Type B pancreatic cell (in vitro differentiated cells): ENCODE data around the gene ZBED5.

- PRO-cap = unidirectional peak, minus-strand start at chr11:9892832
These were observed 228.7 kb downstream of the SWAP70 start for GRCh38 chr11:9892543-9892971.

DNA sequence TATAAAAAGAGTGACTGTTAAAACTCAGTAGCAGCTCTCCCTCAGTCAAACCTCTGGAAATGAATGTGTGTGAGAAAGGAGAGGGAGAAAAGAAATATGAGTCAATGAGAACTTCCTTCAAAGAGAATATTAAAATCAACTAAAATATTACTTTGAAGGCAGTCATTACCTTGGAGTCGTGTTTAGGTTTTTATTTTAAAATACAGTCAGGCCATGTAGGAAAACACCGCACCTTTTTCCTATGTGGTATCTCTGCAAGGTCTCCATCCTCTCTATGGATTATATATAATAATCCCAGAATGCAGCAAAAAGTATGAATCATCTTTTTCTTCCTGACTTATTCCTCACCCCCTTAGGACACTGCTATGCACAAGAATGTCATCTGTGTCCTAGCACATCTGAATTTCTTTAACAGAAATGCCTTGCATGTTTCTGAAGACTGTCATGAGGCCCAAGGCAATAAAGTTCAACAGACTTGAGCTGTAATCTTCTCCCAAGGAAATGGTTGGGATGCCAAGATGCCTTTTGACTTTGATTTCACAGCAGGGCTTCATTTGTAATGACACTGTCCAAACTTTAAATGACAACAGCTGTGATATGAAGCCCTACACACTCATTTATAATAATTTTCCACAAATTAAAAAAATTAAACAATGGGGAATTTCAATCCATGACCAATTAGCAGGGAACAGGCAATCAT lies 242.0 kb downstream of the SWAP70 start:
- PRO-cap = no peak

DNA sequence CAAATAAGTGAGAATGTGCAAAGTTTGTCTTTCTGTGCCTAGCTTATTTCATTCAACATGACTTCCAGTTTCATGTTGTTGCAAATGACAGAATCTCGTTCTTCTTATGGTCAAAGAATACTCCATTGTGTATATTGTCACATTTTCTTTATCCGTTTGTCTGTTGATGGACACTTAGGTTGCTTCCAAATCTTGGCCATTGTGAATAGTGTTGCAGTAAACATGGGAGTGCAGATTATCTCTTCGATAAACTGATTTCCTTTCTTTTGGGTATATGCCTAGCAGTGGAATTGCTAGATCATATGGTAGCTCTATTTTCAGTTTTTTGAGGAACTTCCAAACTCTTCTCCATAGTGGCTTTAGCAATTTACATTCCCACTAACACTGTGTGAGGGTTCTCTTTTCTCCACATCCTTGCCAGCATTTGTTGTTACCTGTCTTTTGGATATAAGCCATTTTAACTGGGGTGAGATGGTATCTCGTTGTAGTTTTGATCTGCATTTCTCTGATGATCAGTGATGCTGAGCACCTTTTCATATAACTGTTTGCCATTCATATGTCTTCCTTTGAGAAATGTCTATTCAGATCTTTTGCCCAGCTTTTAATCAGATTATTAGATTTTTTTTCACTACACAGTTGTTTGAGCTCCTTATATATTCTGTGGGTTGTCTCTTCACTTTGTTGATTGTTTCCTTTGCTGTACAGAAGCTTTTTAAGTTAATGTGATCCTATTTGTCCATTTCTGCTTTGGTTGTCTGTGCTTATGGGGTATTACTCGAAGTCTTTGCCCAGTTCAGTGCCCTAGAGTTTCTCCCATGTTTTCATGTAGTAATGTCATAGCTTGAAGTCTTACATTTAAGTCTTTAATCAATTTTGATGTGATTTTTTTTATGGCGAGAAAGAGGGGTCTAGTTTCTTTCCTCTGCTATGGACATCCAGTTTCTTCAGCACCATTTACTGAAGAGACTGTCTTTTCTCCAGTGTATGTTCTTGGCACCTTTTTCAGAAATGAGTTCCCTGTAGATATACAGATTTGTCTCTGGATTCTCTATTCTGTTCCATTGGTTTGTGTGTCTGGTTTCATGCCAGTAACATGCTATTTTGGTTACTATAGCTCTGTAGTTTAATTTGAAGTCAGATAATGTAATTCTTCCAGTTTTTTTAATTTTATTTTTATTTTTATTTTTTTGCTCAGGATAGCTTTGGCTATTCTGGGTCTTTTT lies 124.2 kb downstream of the SBF2 start:
- PRO-cap = no peak

DNA sequence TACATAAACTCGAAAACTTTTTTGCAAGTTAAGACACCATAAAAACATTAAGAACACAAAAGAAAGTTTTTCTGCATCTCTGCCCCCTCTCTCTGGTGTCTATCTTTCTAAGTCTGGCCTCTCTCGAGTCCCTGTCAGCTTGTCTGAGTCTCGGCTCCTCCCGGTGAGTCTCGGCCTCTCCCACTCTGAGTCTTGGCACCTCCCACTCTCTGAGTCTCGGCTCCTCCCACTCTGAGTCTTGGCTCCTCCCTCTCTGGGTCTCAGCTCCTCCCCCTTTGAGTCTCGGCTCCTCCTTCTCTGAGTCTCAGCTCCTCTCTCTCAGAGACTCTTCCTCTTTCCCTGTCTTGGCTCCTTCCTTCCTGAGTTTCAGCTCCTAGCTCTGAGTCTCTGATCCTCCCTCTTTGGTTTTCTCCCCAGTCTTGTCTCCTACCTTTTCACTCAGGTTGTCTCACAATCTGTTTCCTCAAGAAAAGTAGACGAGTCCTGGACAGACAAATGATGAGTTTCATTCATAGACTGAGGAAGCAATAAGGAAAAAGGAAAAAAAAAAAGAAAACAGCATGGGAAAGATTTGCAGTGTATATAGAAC lies 72.5 kb upstream of the AMPD3 start:
- PRO-cap = no peak

GRCh38 chr11:10388182-10388452 lies 66.9 kb upstream of the AMPD3 start:
- PRO-cap = no peak

DNA sequence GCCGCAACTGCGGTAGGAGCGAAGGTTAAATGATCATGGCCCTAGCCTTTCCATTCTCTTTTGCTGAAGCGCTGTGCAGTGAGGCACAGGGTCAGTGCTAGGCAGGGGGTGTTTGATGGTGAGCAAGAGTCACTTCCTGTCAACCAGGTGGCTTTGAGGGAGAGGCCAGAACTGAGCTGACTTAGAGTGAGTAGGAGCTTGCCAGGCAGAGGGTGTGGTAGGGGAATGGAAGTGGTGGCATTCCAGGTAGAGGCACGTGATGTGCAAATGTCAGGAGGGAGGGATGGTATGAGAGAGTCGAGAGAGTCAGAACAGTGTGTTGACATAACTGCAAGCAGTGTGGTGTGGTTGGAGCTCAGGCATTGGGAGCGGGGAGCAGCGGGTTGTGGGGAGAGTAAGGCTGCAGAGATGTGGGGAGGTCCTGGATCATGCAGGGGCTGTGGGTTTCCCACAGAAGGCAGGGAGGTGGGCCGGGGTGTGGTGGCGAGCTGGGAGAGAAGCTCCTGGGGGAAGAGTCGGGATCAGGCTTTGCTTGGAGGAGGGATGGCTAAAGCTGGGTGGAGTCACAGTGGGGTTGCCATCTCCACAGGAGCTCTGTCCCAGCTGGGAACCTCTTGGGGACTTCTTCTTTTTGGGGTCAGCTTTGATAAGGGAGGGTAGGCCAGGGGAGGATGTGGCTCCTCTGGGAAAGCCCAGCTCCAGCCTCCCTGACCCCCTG lies 33.3 kb downstream of the AMPD3 start:
- PRO-cap = no peak

DNA sequence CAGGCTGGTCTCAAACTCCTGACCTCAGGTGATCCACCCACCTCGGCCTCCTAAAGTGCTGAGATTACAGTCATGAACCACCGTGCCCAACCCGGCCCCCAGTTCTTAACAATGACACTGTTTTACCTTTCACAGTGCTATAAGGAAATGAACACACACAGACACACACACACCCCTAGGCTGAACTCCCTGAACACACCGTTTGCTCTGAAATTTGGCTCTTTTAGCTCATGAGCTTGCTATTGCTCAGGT lies 2.2 kb downstream of the LYVE1 start:
- PRO-cap = no peak

DNA sequence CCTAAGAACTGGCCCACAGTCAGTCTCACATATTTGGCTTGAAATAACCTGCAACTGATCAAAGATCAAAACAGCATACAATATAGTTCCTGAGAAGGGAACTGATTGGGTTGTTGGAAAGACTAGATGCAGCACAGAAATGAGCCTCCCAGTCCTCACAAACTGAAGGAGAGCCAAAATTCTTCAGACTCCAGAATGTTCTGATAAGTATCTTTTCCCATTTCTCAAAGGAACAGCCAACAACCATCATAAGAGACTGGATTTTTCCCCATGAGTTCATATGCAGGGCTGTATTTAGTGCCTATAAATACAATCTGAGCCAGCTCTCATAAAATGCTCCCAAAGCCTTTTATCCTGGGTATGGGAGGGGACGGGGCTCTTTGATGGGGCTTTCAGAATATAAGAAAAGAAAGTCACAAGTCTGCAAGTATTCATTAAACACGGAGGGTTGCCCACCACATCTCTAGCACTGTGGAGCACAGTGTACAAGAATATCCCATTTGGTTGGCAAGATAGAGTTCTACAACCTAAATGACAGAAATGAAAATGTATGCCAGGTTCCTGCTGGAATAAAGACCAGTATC lies 50.7 kb upstream of the LYVE1 start:
- PRO-cap = no peak

DNA sequence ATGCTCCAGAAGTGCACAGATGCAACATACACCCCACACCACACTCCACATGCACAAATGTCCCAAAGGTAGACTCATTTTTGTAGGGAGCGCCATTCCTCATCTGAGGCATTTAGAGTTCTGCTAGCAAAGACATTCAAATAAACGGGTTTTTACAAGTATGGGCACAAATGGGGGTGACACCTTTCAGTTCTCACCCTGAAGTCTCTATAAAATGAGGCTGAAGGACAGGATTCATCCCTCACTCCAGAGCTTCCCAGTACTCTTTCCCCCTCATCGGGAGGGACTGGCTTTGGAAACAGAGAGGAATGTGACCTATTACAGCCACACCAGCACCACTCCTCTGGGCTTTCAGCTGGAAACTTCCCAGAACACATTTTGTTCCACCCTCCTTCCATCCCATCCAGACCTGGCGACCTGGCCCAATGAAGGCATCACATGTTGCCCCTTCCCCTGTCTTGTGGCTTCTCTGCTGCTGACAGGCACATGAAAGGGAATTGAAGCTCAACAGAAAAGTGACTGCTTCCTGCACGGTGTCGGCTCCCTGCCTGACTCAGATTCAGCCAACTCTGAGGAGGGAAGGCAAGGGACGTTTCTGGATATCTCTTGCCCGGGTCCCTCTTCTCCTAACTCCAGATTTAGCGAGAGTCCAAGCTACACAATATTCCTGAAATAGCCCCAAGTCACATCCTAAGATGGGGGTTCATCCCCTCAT lies 19.2 kb downstream of the IRAG1 start:
- PRO-cap = no peak

- PRO-cap = bidirectional peak, plus-strand start at chr11:10858223, minus-strand start at chr11:10858053
These were observed at the start of gene ZBED5 for GRCh38 chr11:10857661-10858166. TSS of gene ZBED5 (minus strand) at chr11:10858053.

DNA sequence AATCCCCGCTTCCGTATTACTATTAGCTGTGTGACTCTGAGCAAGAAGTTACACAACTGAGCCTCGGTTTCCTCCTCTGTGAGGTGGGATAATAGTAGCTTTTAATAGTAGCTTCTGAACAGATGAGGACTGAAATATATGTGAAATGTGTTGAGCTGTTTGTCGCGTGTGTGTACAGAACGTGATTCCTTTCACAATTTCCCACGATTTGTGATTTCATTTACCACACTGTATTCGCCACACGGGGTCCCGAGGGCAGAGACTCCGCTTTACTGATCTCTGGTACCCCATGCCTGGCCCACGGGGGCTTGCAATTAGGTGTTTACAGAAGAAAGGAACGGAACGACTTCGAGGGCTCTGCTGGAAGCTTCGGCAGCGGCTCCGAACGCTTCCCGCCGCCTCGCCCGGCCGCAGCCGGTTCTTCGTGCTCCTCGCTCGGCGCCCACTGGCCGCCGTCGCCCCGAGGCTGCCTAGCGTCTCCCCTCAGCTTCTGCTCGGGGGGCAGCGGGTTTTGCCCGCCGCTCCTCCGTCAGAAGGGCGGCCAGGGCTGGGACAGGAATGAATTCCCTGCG lies 72.7 kb upstream of the ZBED5 start:
- PRO-cap = no peak

GRCh38 chr11:11155557-11156431 lies 197.3 kb downstream of the CSNK2A3 start:
- PRO-cap = no peak

DNA sequence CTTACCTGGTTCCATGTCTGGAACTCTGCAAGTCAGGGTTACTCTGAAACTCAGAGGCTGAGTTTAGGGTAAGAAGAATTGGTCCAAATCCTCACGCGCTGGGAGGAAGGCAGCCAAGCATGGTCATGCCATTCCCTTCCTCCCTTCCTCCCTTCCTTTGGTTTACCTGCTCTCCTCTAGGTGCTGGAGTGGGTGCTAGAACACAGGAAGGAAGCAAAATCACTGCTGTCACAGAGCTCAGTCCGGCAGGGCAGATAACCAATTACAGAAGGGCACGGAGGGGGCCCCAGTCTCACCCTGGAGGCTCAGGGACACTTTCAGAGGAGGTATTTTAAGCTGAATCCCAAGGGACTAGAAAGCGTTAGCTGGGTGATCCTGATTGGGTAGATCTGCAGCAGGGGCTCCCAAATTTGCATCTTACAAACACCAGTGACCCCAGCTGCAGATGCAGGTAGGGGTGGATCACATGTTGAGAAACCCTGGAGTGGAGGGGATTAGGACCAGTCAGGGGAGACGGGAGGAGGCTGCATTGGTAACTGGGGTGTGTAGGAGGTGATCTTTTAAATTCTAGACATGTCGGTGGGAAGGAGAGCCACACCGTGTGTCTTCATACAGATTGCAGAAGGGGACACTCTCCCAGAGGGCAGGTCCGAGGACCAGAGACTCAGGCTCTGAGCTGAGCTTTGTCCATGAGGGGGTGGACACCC lies 91.5 kb downstream of the CSNK2A3 start:
- PRO-cap = no peak

DNA sequence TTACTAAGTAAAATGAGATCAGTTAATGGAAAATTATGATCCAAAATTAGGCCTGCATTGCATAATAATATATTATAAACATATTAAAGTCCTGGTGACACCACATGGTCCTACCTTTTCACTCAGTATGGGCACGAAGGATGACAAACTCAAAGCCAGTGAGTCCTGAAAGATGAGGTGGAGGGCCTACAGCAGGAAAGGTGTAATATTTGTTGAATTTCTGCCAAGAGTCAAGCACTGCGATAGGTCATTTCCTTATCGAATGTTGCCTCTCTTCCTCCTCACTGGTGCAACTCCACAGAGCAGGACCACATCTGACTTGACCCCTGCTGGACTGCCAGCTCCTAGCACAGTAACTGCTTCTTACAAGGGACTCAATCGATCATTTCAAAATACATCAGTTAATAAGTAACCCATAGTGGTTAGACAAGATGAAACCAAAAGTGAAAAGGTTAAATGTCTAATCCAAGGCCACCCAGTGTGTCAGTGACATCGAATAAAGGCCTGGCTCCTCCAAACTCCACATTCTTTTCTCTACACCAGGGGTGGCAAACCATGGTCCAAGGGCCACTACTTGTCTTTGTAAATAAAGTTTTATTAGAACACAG lies 98.4 kb upstream of the CSNK2A3 start:
- PRO-cap = no peak

- PRO-cap = no peak
These were observed 66.3 kb downstream of the GALNT18 start for GRCh38 chr11:11555271-11556112.

GRCh38 chr11:11814578-11814983 lies 27.2 kb upstream of the USP47 start:
- PRO-cap = no peak

- PRO-cap = no peak
These were observed 44.2 kb upstream of the MICAL2 start for GRCh38 chr11:12066161-12066641.

GRCh38 chr11:12069296-12069632 lies 41.1 kb upstream of the MICAL2 start:
- PRO-cap = no peak

- PRO-cap = no peak
These were observed 10.0 kb upstream of the MICAL2 start for GRCh38 chr11:12100277-12100820.

DNA sequence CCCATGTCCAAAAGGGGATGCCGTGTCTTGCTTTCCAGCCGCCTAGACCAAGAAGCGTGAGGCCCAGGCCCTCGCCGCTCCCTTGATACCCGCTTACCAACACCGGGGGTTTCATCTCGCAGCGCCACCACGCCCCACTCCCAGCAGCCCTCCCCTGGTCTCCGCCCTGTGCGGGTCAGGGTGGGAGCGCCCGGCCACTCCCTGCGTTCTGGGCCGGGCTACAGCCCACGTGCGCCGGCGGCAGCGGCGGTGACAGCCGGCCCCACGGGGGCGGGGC lies 224 bp upstream of the MICAL2 start:
- PRO-cap = bidirectional peak, plus-strand start outside the sequence, minus-strand start at position 87 of the sequence